Spinal cord (tissue), 3 donors: ENCODE measurements around the genes RPL17 and SKA1.

- PRO-cap: no peak
- RAMPAGE, long total RNA: no peak
These were observed 812 bp downstream of the CTIF start for GRCh38 chr18:48539415-48540270.

DNA sequence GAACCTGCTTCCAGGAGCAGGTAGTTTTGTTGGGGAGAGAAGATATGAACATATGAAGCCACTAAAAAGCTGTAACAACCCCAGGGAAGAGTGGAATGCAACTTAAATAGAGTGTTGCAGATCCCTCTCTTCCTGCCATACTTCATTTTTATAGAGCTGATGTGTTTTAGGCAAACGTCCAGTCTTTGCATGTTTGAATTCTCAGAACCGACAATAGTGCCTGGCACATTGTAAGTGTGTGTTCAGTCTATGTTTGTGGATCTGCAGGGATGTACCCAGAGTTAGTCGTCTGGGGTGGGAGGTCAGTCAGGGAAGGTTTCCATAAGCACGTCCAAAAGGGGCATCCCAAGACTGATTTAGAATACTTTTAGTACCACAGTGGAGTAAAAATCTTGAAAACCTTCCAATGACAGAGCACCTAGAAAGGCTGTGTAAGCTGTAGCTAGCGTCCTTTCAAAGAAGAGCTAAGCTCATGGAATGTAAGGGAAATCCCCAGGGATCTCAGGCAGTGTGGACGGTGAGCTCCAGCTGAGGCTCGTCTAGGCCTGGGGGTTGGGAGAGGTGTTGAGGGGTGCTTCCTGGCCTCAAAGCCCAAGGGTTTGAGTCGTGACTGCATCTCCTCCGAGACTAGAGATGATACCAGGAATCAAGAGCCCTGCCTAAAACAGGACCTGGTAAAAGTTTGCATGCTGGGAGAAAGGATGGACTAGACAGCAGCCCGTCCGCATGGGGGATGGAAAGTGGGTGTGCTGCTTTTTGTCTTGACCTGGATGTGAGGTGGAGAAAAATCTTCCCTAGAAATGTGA lies 7.5 kb downstream of the CTIF start:
- PRO-cap: no peak
- RAMPAGE, long total RNA: no peak

DNA sequence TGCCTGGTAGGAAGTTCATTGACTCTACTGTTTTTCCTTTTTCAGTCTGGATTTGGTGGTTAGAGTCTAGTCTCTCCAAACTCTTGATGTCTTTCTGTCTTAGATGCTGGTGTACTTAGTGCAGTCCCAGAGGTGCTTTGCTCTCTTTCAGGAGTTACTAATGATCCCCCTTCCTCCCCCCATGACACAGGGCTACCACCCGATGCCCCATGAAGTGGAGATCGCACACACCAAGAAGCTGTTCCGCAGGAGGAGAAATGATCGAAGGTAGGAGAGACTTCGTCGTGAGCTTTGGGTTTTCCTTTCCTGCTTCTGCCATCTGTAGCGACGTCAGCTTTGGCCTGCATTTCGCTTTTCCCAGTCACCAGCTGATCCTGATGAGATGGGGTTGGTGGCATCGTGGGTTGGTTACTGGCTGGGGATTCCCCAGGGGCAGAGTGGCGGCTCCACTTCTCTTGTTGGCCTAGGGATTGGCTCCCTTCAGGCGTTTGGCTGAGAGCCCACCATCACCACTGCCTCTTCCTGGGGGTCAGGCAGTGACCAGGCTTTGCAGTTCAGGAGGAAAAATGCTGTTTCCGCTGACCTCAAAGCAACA lies 172.7 kb downstream of the CTIF start:
- PRO-cap: no peak
- RAMPAGE, long total RNA: no peak

DNA sequence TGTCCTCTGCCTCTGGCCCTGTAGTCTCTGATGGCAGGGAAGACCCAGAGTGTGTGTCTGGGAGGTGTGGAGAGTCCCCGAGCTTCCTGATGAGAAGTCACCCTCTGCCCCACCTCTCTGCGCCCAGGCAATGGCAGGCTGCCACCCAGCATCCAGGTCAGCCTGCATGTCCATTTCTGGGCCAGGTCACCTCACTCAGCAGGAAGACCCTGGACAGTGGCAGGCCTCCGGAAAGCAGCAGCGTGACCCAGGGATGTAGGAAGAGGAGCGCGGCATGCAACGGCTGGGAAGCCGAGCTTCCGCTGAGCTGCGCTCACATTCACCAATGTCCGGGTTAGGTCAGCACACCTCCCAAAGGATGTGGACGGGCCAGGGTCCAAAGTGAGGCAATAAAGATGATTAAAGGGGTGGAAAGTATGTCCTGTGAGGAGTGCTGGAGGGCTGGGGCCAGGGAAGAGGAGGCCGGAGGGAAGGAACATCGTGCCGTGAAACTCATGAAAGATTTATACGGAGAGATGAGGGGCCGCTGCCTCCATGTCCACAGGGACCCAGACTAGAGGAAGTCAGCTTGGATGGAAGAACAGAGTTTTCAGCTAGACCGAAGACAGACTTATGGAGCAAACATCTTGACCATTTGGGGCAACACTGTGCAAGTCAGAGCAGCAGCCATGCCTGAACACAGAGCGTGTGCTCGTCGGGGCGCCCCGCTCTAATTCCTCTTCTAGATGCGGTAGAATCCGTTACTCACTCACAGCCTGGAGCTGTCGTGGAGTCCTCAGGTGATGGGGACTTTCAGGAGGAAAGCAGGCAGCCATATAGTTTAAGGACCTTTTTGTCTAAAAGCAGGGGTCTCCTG lies 174.6 kb downstream of the CTIF start:
- PRO-cap: no peak
- RAMPAGE, long total RNA: no peak

GRCh38 chr18:48750493-48750984 lies 200.2 kb downstream of the SMAD7 start:
- PRO-cap: no peak
- RAMPAGE, long total RNA: no peak

- PRO-cap: no peak
- RAMPAGE, long total RNA: no peak
These were observed 72.4 kb downstream of the SMAD7 start for GRCh38 chr18:48878264-48878791.

DNA sequence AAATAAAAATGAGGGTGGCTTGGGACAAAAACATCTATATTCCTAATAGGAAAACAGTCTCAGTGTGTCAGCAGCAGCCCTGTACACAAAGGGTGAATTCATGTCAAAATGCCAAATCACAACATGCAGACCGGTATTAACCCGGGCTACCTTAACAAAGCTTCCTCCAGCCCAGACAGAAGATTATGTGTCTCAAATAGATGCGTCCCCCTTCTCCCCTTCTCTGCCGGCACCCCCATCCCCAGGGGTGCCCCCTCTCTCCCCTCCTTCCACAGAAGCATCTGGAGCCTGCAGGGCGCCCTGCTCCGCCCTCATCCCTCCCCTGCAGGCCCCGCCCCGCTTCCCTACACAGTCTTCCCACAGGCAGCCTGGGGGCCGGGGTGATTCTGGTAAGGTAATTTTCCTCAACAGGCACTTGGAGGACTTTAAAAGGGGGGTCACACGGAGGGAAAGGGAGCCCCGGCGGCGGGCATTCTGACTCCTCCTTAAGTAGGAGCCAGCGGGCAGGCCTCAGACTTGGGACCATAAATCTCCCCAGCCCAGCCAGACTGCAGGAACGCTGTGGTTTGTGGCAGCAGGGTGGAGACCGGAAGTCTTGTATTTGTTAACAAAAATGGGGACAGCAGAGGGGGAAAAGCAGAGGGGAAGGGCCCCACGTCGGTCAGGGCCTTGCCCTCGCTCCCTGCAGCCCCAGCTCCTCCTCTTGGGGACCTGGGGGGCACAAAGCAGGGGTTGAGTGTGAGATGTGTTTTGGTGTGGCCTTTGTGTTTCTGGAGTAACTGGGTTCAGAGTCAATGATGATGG lies 28.0 kb downstream of the SMAD7 start:
- PRO-cap: no peak
- RAMPAGE, long total RNA: no peak

- PRO-cap: no peak
- RAMPAGE, long total RNA: no peak
These were observed 29.3 kb upstream of the SMAD7 start for GRCh38 chr18:48979903-48980559.

DNA sequence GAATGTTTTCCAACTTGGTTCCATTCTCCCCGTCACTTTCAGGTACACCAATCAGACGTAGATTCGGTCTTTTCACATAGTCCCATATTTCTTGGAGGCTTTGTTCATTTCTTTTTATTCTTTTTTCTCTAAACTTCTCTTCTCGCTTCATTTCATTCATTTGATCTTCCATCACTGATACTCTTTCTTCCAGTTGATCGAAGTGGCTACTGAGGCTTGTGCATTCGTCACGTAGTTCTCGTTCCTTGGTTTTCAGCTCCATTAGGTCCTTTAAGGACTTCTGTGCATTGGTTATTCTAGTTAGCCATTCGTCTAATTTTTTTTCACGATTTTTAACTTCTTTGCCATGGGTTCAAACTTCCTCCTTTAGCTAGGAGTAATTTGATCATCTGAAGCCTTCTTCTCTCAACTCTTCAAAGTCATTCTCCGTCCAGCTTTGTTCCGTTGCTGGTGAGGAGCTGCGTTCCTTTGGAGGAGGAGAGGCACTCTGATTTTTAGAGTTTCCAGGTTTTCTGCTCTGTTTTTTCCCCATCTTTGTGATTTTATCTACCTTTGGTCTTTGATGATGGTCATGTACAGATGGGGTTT lies 156.3 kb upstream of the SMAD7 start:
- PRO-cap: no peak
- RAMPAGE, long total RNA: no peak

DNA sequence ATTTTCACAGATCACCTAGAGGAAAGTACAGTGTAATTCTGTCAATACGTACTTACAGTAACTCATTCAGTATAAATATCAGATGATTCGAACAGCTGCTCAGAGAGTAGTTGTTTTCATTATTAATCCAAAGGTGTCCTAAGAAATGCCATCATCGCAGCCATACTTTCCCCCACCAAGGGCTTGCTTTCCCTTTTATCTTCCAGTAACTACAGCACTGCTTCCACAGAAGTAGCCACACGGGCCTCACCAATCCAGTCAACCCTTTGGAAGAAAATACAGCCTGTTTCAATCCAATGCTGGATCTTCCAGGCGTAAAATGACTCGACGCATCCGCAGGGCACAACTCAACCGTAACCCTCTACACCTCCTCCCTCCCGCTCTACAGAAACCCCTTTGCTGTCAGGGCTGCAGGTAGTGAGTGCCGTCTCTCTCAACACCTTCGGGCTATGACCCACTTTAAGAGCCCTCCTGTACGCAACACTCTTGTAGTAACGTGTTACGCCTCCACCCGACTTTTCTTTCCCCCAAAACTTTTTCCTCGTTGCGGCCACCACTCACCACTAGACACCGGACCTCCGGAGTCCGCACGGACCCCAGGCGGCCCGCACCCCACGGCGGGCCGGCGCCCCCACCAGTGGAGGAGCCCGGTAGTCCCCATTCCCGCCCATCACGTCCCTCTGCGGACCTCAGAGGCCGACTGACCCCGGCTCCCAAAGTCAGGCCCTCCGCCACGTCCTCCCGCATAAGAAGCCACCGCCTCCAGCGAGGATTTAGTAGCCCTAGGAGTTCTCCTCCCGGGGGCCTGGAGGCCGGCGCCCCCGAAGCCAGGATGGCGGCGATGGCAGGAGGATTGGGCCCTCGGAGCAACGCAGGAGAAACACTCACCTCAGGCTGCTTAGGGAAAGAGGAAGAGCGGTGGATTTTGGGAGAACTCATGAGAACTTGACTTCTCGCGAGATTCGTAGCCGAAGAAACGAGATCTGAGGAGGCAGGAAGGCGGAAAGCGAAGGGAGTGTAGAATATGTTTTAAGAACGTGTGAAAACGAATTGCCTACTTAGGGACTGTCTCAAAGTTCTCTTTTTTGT lies at the start of gene RPL17:
Gene RPL17 (minus strand): TSS at position 896 of the 1,089 bp plus-strand sequence.
- PRO-cap: no peak
- RAMPAGE, long total RNA: start-site peak on the minus strand centred at position 903 of the sequence, 29 bp wide, 36,559 and 15,429 reads in 2 replicates

GRCh38 chr18:49565499-49566016 lies 3.7 kb downstream of the LIPG start:
- PRO-cap: no peak
- RAMPAGE, long total RNA: no peak

- PRO-cap: no peak
- RAMPAGE, long total RNA: no peak
These were observed 20.6 kb downstream of the LIPG start for GRCh38 chr18:49582207-49583036.

DNA sequence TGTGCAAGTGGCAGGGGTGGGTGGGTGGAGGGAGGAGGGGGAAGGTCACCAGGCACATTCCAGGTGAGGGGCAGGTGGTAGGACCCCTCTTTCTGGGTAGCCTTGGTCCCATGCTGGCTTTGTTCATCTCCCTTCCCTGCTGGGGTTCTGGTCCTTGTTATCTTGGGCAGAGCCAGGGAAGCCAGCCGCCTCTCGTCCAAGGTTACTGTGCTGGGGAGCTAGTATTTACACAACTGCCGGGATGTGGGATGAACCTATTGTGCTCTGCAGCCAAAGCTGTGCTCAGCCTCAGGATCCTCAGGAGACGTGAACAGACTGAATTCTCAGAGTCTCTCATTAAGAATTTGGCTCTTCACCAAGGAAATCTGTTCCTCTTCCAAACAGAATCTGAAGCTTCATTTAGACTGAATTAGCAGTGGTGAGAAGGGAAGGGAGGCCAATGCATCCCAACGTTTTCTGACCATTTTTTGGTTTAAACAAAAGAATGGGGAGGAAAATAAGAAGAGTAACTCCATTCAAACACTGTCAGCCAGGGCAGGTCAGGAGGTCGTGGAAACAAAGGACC lies 107.0 kb downstream of the LIPG start:
- PRO-cap: no peak
- RAMPAGE, long total RNA: no peak

- PRO-cap: no peak
- RAMPAGE, long total RNA: no peak
These were observed 83.7 kb downstream of the ACAA2 start for GRCh38 chr18:49729642-49730058.

- PRO-cap: no peak
- RAMPAGE, long total RNA: no peak
These were observed 20.4 kb upstream of the ACAA2 start for GRCh38 chr18:49833739-49834106.

DNA sequence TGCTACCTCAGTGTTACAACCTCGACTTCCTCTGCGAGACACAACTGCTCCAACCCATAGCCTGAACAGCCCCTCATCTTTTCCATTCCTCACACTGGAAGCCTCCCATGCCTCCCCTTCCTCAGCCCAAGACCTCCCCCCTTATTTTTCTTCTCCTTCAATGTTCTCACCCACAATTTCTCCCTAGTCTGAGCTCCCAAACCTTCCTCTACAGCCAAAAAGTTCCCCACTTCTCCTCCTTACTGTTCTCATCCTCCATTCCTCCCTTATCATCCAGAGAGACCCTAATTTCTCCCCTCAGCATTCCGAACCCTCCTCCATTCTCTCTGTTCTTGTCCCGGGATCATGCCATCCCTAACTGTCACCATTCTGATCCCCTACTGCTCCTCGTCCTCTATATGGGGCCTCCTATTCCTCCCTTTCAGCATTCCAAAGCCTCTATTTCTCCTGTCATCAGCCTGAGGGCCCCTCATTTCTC lies 717 bp downstream of the MBD1 start:
- PRO-cap: no peak
- RAMPAGE, long total RNA: no peak

DNA sequence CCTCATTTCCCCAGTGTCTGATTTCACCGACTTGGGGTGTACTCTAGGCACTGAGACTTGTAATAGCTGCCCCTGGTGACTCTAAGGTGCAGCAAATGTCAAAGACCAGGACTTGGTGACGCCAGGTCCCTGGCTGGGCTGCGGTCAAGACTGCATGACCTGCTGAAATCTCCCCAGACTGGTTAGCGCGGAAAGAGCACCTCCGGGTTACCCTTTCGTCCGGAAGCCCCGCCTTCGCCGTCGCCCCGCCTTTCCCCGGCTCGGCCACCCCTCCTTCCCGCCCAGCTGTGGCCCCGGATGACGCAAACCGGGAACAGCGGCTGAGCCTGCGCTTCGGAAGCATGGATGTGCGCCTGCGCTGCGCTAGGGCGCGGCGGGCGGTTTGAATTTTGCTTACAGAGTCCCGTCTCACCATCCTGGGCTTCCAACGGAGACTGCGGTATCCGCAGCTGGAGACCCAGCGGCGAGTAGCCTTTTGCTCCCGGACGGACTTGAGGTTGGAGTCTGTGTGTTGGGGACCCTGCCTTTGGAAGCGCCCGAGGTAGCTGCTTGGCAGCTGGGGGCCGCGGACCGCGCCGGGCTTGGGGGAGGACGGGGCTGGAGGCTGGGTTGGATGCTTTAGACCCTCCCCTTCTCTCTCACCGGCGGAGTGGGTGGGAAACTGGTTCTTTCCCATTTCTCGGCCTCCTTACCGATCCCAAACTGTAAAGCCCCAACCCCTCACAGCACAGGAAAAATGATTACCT lies at the start of gene SKA1:
Gene SKA1 (plus strand): TSS at position 348 of the 746 bp plus-strand sequence.
- PRO-cap: no peak
- RAMPAGE, long total RNA: no peak

DNA sequence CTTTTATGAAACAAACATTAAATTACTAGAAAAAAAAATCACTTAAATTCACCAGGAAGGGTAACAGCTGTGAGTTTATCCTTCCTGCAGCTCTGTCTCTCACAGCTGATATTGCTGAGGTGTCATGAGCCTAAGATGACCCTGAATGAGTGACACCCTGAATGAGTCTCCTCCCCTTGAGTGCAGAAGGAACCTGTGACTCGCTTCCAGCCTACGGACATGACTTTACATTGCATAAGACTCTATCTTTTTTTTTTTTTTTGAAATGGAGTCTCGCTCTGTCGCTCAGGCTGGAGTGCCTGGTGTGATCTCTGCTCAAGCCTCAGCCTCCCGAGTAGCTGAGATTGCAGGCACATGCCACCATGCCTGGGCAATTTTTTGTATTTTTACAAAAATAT lies 14.1 kb downstream of the MRO start:
- PRO-cap: no peak
- RAMPAGE, long total RNA: no peak

DNA sequence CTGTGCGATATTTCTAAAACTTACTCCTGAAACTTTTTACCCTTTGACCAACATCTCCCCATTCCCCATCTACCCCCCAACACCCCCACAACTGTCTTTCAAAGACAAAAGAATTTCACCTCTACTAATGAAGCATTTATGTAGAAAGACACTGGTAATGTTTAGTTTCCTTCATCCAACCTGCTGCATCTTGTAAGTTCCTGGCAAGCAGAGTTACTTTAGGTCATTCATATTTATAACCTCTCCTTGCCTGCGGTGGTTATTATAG lies 1.2 kb upstream of the ME2 start:
- PRO-cap: no peak
- RAMPAGE, long total RNA: no peak

DNA sequence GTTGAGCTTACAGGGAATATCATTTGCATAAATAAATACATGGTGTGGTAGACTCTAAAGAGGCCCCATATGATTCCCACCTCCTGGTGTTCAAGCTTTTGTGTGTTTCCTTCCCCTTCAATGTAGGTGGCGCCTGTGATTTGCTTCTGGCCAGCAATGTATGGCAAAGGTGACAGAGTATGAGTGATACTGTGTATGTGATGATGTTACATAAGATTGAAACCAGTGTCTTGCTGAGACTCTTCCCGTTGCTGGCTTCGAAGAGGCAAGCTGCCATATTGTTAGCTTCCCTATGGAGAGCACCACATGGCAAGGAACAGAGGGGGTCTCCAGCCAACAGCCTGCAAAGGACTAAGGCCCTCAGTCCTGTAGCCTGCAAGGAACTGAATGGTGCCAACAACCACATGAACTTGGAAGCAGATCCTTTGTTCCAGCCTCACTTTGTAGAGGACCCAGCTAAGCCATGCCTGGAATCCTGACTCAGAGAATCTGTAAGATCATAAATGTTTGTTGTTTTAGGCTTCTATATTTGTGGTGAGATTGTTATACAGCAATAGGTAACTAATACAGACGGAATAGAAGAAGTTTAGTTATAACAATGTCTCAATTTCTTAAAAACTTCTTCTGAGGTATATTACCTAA lies 1.7 kb upstream of the SMAD4 start:
- PRO-cap: no peak
- RAMPAGE, long total RNA: no peak